Hair follicular keratinocyte (primary cell): Measurements from ENCODE around the genes CEP78 and UBQLN1.

GRCh38 chr9:76897980-76898579 lies 7.8 kb downstream of the PRUNE2 start:
- RAMPAGE, long total RNA, result no peak

GRCh38 chr9:76905609-76906003 lies 308 bp downstream of the PRUNE2 start:
- RAMPAGE, long total RNA, result no peak

GRCh38 chr9:77369048-77369454 lies 191.7 kb downstream of the VPS13A start:
- RAMPAGE, long total RNA, result no peak

DNA sequence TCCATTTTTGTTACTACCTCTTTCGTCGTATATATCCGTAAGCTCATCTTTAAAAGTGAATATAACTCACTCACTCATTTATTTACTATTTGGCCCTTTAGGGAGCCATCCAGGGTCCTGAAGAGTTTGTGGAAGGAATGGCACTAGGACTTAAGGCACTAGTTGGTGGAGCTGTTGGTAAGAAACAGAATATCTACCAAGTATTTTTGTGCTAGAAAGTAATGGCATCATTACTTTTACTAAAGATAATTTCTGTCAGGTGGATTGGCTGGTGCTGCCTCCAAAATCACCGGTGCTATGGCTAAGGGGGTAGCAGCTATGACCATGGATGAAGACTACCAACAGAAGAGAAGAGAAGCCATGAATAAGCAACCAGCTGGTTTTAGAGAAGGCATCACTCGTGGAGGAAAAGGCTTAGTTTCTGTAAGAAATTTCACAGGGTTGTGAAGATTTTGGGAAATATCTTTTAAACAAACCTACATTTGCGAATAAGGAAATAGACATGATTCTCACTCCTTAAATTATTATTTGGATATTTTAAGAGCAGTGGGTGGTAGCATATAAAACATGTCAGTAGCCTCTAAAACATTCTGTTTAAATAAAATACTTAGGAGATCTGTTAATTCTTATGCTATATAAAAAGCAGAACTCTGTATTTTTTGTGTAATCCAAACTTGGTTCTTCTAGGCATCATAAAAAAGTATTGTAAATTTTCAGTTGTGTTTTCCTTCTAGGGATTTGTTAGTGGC lies 193.0 kb downstream of the VPS13A start:
- RAMPAGE, long total RNA, result no peak

GRCh38 chr9:77921880-77922343 lies 109.7 kb downstream of the GNAQ start:
- RAMPAGE, long total RNA, result no peak

DNA sequence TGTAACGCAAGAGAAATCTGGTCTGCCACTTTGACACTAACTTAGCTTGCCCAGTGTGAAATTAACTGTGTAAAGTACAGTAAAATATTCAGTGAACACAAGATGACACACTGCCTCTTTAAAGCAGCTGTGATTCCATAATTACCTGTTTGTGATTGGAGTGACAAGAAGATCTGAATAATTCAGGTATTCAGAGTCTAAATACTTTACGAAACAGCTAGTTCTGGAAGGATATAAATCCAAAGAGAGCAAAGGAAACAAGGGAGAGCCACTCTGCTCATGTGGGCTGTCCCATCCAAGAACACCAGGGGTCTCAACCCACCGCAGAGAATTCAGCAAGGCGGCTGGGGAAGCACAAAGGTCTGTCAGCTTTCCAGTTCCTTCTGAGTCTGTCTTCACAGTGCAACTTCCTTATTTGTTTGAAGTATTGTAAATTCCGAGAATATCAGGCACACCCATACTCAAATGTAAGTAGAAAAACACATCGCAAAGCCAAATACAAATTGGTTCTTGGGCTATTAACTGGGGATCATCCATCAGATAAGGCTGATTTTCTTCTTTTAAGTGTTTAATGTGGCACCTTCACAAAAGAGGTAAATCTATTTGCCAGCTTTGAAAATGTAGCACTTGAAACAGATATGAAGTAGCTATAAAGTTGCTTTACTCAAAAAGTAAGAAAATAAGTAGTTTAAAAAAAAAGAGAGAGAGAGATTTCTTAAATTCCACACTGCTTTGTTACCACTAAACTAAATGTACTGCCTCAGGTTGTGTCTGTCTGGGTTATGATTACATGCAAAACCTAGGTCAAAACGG lies 86.8 kb downstream of the GNAQ start:
- RAMPAGE, long total RNA, result no peak

GRCh38 chr9:77981095-77981966 lies 50.3 kb downstream of the GNAQ start:
- RAMPAGE, long total RNA, result no peak

DNA sequence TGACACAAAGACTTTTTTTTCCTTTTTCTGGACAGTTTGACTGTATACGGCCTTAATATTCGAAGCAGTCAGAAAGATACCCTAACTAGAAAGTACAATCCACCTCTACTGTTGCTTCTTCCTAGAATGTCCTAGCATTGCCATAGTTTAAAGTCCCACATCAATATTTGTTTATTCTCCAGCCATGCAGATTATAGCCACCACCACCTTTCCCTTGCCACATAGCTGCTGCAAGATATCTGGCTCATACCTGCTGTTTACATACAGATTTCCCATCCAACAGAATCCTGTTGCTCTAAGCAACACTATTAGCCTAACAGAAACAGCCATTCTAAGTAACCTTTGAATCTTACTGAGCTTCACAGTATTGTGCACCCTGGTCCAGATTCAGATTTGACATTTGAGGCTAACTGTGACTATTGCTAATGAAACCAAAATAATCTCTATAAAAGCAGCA lies 45.6 kb downstream of the GNAQ start:
- RAMPAGE, long total RNA, result no peak

- RAMPAGE, long total RNA, result no peak
These were observed at the start of gene CEP78 for GRCh38 chr9:78235317-78236509. Gene CEP78 (plus strand): TSS chr9:78236075.

GRCh38 chr9:78300265-78300730 lies 3.4 kb downstream of the PSAT1 start:
- RAMPAGE, long total RNA, result no peak

GRCh38 chr9:78329123-78329601 lies 32.2 kb downstream of the PSAT1 start:
- RAMPAGE, long total RNA, result no peak

DNA sequence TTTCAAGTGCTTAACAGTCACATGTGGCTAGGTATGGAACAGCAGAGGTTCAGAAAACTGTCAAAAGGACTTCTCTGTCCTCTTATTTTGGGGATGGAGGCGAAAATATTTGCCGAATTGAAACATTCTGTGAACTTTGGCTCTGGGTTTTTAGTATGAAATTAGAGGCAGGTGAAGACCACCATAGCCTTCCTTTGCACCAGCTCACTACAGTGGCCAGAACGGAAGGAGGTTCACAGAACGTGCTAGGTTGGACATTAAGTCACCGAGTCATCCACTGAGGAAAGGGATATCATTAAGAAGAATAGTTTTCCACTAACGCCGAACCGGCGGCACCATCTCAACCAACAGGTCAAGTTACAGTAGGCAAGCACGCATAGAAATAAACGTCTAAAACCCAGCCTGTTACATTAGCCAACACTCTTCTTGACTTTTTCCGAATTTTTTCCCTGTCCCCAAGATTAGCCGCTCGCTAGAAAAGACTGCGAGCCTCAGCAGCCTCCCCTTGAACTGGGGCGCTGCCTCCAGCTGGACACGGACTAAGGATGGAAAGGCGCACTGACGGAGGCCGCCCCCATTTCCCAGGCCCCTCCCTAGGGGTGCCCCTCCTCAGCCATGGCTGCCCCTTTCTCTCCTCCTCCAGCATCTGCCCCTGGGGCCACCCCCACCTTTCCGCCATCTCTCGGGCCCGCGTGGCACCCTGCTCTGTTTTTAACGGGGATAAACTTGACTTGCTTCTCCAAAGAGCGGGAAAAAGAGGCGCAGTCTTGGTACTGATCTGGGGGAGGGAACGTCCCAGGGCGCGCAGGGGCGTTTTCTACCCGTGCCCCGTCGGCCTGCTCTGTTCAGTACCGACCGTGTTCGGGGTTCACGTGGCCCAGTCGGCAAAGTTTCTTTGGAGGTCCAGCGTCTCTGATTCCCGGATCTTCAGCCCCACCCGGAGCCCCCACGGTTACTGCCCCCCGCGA lies 1.6 kb upstream of the TLE4 start:
- RAMPAGE, long total RNA, result no peak

GRCh38 chr9:79570860-79571633 lies 718 bp upstream of the TLE4 start:
- RAMPAGE, long total RNA, result no peak

DNA sequence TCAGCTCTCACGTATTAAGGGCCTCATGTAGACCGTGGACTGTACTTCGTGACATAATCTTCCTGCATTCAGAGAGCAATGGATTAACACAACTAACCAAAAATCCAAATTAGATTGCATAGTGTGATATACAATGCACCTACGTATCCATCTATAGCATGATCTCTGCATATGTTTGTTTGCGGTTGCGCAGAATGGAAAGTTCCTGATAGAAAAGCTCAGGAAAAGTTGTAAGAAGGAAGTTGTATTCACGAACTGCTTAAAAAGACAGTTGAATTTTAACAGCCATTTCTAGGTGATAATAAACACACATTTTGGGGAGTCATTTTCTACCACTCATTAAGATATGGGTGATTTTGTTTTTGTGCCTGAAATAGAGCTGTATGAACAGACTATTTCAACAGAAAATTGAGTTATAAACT lies 869.0 kb downstream of the TLE4 start:
- RAMPAGE, long total RNA, result no peak

GRCh38 chr9:81688059-81688460 lies 1.3 kb downstream of the TLE1 start:
- RAMPAGE, long total RNA, result no peak

GRCh38 chr9:82558769-82559402 lies 504.1 kb downstream of the RASEF start:
- RAMPAGE, long total RNA, result no peak

DNA sequence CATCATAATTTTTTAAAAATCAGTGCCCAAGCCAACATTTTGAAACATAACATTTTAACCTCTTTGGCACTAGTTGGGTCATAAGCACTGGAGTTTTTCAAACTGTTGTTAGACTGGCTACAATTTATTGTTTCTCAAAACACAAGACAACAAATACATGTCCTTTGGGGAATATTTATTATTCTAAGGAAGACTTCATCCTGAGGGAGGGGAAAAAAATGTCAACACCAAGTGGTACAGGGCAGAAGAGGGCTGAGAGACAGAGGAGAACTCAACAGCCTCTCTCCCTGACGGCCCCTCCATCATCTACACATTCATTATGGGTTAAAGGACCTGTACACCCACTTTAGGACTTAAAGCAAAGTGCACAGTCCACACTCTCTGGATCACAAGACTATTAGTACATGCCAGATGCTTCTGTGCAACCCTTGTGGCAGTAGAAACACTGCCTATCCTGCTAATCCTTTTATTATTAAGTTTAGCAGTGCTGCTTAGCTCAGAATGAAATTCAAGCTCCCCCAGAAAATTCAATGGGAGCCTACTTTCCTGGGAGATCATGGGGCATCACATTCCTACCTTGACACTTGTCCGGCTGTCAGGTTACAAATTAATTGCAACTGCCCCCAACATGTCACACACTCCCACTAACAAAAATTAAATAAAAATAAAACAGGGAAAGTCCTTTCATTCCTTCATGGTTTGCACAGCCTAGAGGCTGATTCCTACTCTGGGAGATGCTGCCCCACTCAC lies 1.9 kb downstream of the FRMD3 start:
- RAMPAGE, long total RNA, result no peak

DNA sequence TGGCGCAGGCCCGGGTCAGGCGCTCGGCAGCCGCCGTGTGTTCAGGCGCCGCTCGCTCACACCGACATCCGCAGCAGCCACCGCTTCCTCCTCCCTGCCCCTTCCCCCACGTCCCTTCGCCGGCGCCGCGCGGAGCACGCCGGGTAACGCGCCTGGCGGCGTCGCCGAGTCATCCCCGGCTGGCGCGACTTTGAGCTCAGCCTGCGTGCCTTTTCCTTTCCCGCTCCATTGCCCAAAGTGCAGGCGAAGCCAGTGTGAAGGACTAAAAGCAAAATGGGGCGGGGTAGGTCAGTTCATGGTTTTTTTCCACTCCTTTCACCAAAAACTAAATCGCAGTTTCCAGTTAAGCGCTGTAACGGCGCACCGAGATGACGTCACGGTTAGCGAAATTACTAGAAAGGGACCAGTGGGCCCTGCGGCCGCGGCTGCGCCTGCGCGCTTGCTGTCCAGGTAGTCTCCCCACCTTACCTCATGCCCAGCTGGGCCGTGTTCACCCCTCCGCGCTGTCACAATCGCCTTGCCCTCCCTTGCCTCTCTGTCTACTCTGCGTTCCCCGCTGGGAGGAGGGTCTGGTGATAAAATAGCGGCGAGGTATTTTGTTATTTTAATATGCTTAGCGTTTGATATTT lies at the start of gene UBQLN1:
Gene UBQLN1 (minus strand): TSS at position 96 of the 629 bp plus-strand sequence.
- RAMPAGE, long total RNA, result no peak

DNA sequence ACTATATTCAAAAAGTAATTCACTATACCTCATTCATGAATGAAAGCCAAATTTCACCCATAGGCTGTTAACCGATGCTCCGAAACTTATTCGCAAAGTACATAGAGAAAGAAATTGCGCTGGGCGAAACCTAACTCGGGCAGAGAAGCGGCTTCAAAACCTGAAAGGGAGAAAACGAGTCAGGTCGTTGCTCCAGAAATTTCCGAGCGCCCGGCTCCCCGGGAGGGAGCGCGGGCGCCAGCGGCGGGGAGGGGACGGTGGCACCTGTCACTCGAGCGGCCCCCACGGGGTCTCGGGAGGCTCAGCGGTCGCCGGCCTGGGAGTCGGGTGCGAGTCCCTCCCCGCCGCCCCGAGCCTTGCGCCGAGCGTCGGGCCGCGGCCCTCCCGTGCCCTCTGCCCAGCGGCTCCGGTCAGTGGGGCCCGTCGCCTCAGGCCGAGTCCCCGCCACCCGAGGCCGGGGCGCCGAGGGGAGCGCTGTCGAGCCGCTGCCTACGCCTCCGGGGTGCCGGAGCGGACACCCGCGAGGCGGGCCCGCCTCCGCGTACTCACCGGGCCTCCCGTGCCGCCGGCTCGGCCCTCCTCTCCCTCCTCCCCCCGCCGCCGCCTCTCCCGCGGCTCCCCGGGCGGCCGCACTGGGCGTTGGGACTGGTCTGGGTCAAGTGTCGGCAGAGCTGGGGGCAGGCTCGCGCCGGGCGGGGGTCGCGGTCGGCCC lies 445 bp downstream of the GKAP1 start:
- RAMPAGE, long total RNA, result no peak

GRCh38 chr9:84535870-84536309 lies 133.6 kb upstream of the NTRK2 start:
- RAMPAGE, long total RNA, result no peak